Sigmoid colon (tissue), 4 donors: ENCODE measurements around a stretch of chr2.

DNA sequence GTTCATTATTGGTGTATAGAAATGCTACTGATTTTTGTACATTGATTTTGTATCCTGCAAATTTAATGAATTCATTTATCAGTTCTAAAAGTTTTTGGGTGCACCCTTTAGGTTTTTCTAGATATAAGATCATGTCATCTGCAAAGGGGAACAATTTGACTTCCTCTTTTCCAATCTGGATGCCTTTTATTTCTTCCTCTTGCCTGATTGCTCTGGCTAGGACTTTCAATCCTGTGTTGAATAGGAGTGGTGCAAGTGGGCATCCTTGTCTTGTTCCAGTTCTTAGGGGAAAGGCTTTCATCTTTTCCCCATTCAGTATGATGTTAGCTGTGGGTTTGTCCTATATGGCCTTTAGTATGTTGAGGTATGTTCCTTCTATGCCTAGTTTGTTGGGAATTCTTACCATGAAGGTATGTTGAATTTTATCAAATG is 36.8 kb upstream of the AAK1 start:
- PRO-cap: no peak
- RAMPAGE, long total RNA, 4 experiments: no peak in any of the 4 experiments

GRCh38 chr2:69683015-69683931 is 39.7 kb upstream of the AAK1 start:
- PRO-cap: no peak
- RAMPAGE, long total RNA, 4 experiments: no peak in any of the 4 experiments

GRCh38 chr2:69744544-69745018 is 2.6 kb downstream of the ANXA4 start:
- PRO-cap: no peak
- RAMPAGE, long total RNA, 4 experiments: no peak in any of the 4 experiments

- PRO-cap: no peak
- RAMPAGE, long total RNA, 4 experiments: no peak in any of the 4 experiments
Measured at GRCh38 chr2:69779695-69780100, 37.8 kb downstream of the ANXA4 start.

GRCh38 chr2:69894958-69895331 is 1.2 kb downstream of the SNRNP27 start:
- PRO-cap: no peak
- RAMPAGE, long total RNA, 4 experiments: no peak in any of the 4 experiments

GRCh38 chr2:69902203-69902910 is 8.6 kb downstream of the SNRNP27 start:
- PRO-cap: no peak
- RAMPAGE, long total RNA, 4 experiments: no peak in any of the 4 experiments

GRCh38 chr2:70018797-70019463 is 57.5 kb upstream of the ASPRV1 start:
- PRO-cap: no peak
- RAMPAGE, long total RNA, 4 experiments: no peak in any of the 4 experiments

GRCh38 chr2:70087543-70088568 is 579 bp downstream of the PCBP1 start:
- PRO-cap: no peak
- RAMPAGE, long total RNA, 4 experiments: start-site peak on the plus strand in 2 of 4 experiments, at chr2:70087717-70088408 at its widest, 461 to 632 reads per replicate

DNA sequence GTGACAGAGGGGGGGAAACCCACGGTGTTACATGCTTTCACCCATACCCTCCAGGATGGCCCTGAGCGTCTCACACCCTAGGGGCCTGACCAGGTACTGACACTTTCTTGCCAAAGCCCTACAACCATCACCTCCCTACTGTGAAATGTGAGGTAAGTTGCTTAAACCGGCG is 49.8 kb downstream of the C2orf42 start:
- PRO-cap: no peak
- RAMPAGE, long total RNA, 4 experiments: no peak in any of the 4 experiments

DNA sequence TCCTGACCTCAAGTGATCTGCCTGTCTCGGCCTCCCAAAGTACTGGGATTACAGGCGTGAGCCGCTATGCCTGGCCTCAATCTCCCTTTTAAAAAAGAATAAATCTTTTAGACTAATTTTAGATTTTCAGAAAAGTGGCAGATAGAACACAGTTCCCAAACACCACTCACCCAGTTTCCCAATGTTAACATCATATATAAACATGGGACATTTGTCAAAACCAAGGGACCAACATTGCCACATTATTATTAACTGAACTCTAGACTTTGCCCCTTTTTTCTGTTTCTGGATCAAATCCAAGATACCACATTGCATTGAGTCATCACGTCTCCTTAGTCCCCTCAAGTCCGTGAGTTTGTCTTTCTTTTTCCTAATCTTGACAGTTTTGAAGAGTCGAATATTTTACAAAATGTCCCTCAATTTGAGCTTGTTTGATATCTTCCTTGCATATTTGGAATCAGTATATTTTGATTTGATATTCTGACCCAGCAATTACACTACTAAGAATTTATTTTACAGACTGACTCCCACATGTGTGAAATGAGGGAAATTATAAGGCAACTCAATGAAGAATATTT is 2.3 kb downstream of the C2orf42 start:
- PRO-cap: no peak
- RAMPAGE, long total RNA, 4 experiments: no peak in any of the 4 experiments

DNA sequence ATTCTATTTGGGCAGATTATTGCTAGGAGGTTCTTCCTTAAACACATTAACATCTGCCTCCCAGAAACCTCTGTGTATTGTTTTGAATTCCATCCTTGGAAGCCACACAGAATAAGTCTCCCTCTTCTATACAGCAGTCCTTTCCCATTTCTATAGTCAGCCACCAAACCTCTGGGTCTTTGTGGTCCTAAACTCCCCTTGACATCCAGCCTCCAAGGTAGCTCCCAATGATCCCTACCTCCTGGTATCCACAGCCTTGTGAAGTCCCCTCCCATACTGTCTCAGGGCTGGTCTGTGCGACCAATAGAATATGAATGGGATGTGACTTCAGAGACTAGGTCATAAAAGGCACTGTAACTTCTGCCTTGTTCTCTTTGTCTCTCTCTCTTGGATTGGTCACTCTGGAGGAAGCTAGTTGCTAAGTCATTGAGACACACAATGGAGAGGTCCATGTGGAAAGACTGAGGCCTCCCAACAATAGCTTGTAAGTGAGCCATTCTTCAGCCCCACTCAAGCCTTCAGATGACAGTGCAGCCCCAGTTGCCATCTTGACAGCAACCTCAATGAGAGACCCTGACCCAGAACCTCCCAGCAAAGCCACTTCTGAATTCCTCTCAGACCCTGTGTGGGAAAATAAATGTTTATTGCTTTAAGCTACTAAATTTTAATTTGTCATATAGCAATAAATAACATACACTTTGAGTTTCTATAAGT is 72.1 kb downstream of the TGFA start:
- PRO-cap: no peak
- RAMPAGE, long total RNA, 4 experiments: no peak in any of the 4 experiments

DNA sequence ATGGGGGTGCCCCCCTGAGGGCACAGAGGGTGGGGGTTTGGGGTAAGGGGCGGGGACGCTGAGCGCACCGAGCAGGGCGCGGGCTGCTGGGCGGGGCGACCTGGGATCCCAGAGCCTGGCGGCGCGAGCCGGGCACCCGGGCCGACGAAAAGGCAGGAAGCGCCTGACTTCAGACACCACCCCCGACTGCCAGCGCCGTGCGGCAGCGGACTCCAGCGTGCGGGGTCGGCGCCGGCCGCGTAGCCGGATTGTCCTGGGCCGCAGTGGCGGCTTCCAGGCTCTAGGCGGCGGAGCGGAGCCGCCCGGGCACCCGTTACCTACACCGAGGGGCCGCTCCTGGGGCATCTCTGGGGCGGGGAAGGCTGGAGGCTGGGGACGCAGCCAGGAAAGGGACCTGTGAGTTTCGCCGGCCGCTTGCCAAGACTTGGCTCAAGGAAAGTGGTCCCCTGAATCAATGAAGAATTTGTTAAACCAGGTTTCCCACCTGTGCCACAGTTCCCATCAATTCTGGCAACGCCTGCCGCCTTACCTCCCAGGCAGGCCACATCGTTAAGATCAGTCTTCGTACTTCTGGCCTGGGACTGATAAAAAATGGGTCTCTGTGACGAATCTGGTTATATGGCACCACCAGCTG is 524 bp upstream of the TGFA start:
- PRO-cap: no peak
- RAMPAGE, long total RNA, 4 experiments: no peak in any of the 4 experiments

GRCh38 chr2:70871673-70872300 is 28.6 kb upstream of the VAX2 start:
- PRO-cap: no peak
- RAMPAGE, long total RNA, 4 experiments: no peak in any of the 4 experiments

DNA sequence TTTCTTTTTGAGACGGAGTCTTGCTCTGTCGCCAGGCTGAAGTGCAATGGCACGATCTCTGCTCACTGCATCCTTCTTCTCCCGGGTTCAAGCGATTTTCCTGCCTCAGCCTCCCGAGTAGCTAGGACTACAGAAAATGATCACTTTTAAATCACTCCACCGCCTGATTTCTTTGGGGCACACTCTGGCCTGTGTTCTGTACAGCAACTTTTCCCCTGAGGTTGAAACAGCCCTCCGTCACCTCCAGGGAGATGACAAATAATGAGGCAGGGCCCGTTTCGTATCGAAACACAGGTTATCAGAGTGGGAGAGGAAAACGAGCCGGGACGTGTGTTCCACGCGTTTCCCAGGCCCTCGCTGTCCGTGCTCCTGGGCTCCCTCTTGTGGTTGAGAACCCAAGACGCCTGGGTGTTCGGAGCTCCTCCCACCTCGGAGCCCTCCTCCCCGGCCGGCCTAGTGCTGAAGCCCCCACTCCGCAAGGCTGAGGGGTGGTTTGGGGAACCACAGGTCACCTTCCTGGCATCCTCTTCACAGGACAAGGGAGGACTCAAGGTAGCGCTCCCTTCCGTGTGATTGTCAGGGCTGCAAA is 12.6 kb downstream of the ATP6V1B1 start:
- PRO-cap: no peak
- RAMPAGE, long total RNA, 4 experiments: no peak in any of the 4 experiments

DNA sequence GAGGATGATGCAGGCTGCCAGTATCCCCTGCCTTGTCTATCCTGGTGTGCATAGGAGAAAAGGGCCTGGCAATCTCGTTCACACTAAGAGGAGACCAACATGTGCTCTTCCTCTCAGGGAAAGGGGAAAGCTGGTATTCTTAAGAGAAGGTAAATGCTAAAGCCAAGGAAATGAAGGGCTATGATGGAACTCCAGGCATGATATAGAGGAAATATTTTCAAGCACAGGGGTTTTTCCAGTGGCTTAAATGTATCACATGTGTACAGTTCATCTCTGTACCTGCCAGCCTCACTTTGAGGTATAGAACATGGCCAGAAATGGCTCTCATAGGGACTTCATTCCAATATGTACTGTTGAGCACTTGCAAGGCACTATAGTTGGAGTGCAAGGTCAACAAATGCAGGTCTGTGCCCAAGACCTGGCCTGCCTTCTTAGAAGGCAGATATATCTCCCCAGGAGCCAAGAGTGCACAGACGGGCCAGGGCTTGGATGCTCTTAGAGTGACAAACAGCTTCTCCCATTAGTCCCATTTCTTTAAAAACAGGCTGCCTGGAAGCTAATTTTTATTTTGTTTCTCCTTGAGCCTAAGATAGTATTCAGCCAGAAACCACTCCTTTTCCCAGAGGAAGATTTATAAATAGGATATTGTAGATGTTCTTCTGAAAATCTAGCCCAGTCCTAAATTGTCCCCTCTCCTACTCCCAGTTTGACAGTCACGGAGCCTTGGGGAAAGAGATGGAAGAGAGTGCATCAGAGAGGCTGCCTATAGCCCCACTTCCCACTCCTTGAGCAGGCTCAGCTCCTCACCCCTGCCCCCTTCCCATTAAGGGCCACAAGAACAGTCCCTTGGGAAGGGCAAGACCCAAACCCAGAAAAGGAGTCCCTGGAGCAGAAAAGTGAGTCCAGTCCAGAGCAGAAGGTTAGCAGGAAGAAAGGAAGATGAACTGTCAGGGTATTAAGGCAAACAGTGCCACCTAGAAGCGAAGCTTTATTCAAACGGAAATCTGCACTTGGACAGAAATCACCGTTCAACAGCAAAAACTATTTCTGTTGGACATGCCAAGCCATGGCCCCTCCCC is 7.2 kb downstream of the TEX261 start:
- PRO-cap: no peak
- RAMPAGE, long total RNA, 4 experiments: no peak in any of the 4 experiments

- PRO-cap: no peak
- RAMPAGE, long total RNA, 4 experiments: no peak in any of the 4 experiments
Measured at GRCh38 chr2:71069724-71070305, 1.4 kb downstream of the NAGK start.

- PRO-cap: no peak
- RAMPAGE, long total RNA, 4 experiments: no peak in any of the 4 experiments
Measured at GRCh38 chr2:71073241-71074352, 5.1 kb downstream of the NAGK start.

- PRO-cap: no peak
- RAMPAGE, long total RNA, 4 experiments: no peak in any of the 4 experiments
Measured at GRCh38 chr2:71129524-71130168, 383 bp downstream of the MCEE start.

GRCh38 chr2:71130964-71131245 is 471 bp downstream of the MPHOSPH10 start:
- PRO-cap: no peak
- RAMPAGE, long total RNA, 4 experiments: no peak in any of the 4 experiments

- PRO-cap: no peak
- RAMPAGE, long total RNA, 4 experiments: no peak in any of the 4 experiments
Measured at GRCh38 chr2:71132961-71133565, 2.6 kb downstream of the MPHOSPH10 start.